Bronchial lymph node (tissue), 1 donor: ENCODE measurements around a stretch of chr5.

GRCh38 chr5:78387664-78388244, 27.3 kb downstream of the SCAMP1 start:
- PRO-cap = no peak

GRCh38 chr5:78530392-78530947, 118.1 kb downstream of the LHFPL2 start:
- PRO-cap = no peak

DNA sequence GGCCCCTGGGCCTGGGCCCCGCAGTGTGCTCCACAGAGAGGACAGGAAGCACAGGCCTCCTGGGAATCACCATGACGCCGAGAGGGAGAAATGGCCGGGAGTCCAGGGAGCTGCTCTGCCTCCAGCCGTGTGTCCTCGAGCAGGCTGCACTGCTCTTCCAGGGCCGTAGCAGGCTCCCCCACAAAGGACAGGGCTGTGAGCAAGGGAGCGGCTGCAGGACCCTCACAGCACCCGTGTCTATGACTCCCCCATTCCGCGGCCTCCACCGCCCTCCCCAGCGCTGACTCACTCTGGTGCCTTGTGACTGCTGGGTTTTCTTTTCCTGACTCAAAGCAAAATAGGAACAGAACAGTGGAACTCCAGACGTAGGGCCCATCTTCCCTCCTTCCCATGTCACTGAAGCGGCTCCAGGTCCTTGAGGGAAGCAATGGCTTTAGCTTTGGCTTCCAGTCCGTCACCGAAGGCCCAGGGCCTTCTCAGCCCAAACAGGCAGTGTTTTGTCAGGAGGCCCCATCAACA, 114.3 kb downstream of the LHFPL2 start:
- PRO-cap = bidirectional peak, plus-strand start at position 351 of the sequence, minus-strand start at position 238 of the sequence

- PRO-cap = bidirectional peak, plus-strand start at chr5:78574922, minus-strand start at chr5:78574873; unidirectional peak, plus-strand start at chr5:78574922; unidirectional peak, minus-strand start at chr5:78575062
These were observed 73.8 kb downstream of the LHFPL2 start for GRCh38 chr5:78574802-78575210.

GRCh38 chr5:78577475-78577868, 71.1 kb downstream of the LHFPL2 start:
- PRO-cap = no peak

GRCh38 chr5:78968842-78969279, 16.2 kb downstream of the ARSB start:
- PRO-cap = no peak

- PRO-cap = no peak
These were observed 18.9 kb downstream of the DMGDH start for GRCh38 chr5:79050416-79051042.

- PRO-cap = no peak
These were observed 12.6 kb downstream of the DMGDH start for GRCh38 chr5:79056862-79057268.

DNA sequence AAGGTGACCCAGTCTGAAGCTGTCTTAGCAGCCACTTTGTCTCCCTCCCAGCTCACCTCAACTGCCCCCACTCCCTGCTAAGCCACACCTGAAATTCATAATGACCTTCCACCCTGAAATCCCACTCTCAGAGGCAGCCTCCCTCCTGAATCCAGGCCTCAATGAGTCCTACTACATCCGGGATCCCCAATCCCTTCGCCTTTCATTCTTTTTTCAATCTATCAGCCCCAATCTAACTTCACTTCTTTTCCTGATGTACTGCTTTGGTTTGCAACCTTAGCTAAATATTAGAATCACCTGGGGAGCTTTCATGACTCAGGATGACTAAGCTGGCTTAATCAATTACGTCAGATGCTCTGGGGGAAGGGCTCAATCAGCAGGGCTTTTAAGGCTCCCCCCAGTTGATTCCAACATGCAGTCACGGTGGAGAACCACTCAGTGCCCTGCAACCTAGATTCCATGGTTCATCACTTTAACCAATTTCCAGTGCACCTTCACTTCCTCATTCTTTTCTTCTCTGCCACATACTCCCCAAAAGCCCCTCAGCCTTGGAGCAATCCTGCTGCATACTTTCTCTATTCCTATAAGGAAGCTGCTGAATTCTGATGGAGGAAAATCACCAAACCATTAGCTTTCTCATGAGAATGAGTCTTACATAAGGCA, 32.3 kb downstream of the BHMT start:
- PRO-cap = no peak

GRCh38 chr5:79279348-79279882, 43.5 kb downstream of the JMY start:
- PRO-cap = no peak

DNA sequence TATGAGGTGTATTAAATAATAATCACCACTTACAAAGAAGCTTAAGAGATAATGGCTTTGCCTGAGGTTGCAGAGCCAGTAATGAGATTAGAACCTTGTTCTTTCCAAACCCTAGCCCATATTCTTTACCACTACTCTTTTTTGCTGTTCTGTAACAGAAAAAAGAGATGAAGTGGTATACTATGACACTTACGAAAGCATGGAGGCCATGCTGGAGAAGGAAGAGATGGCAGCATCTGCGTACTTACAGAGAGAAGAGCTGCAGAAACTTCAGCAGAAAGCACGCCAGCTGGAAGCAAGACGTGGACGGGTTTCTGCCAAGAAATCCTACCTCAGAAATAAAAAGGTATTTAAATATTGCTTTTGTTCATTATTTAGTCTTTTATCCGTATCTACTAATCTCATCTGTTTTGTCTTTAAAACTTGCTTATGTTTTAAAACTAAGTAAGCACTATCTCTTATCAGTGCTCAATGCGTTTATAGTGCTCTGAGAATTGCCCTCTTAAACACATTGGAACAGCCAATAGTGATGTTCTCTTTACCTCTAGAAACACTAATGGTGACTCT, 64.7 kb downstream of the JMY start:
- PRO-cap = no peak

DNA sequence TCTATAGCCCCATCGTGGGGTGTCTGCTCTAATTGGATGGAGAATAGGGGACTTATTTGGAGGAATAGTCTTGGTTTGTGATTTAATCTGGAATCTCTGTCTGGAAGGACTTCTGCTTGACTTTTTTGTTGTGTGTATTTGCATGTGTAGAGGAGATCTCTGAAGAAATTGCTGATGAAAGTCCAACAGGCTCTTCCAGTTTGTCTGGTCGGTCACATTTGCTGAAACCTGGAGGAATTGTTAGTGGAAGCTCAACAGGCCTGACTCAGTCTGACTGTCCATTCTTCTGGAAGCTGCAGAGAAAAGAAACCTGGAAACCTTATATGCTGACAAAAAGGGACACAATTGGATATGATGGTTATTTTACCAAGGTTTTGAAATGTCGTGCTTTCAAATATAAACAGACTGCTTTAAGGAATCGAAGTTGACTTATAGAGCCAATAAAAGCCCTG, 33.4 kb upstream of the TENT2 start:
- PRO-cap = no peak

- PRO-cap = no peak
These were observed 19.0 kb downstream of the TENT2 start for GRCh38 chr5:79630841-79631992.

DNA sequence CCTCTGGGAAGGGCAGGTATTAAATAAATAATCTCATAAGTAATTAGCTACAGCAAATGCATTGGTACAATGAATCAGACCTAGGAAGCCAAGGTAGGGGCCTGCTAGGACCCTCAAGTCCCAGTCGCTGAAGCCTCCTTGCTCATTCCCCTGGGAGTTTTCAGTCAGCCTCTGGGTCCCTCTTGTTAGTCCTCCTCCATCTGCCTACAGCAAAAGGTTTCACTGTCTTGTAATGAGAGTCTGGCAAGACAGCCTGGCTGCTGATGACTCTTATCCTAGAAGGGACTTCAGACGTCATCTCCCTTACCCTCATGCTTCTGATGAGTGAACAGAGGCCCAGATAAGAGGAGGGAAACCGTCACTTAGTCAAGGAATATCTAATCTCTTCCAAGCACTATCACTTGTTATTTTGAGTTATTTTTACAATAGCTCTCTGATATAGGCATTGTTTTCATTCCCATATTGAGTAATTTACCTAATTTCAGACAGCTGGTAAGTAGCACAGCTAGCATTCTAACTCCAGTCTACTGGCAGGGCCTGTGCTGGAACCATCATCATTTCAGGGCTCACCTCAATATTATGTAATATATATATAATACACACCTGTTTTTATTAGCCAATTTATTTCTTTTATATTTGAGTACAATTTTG, 7.6 kb downstream of the CMYA5 start:
- PRO-cap = no peak

- PRO-cap = no peak
These were observed 54.7 kb downstream of the CMYA5 start for GRCh38 chr5:79744213-79744762.

- PRO-cap = no peak
These were observed 140.9 kb downstream of the MTX3 start for GRCh38 chr5:79850074-79850606.

DNA sequence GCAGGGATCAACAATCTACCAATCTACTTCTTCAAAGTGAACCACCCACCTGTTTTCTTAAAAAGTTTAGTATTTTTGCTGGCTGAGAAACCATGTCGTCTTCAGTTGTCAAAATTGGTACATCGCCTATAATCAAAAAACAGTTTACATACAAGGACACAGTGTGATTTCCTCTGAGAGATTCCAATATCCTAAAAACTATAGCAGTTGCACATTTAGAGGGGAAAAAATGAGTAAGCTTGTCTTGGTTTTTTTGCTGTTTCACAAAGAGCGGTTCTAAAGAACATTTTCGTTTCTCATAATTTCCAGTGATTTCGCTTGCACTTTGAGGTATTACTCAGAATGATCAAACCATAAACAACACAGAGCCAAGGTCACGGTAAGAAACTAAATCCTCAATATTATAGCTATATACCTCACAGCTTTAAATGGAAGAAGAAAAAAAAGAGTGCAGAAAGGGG, 921 bp downstream of the MTX3 start:
- PRO-cap = unidirectional peak, plus-strand start at position 356 of the sequence

DNA sequence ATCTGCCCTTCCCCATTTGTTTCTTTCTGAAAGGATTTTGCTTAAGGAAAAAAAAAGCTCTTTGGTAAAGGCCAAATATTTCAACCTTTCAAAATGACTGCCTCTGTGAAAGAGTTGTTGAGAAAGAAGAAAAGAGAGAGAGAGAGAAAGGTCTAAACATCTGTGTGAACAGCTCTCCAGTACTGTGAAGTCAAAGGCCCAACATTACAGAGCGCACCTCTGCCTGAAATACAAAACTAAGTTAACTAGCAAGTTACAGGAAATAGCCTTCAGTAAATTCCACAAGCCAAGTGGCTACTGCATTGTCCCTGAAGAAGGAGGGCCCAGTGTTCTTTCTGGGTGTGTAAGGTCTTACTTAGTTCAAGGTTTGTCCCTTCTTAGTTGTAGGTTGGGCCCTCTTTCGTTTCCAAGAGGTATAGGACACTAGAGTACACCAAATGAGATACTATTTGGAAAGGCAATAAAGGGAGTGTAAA, 104.4 kb downstream of the THBS4 start:
- PRO-cap = no peak

DNA sequence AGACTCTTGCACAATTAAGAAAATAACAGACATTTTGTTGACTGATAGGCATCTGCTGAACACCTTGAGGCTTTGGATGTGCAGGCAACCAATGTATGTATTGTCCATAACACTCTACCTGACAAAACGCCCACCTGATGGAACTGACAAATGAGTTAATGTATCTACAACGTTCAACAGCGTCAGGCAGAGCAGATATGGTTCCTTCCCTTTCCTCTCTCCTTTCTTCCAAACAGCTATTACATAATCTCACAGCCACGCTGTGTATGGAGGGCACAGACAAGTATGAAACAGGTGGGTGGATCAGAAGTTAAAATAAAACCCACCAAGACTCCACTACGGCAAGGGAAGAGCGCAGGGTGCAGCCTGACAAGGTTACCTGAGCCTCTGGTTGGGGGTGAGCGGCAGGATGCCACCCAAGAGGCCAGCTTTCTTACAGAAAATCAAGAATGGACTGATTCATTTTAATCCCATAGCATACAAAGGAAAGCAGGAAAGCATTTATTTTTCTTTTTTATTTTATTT, 105.9 kb downstream of the SERINC5 start:
- PRO-cap = no peak

DNA sequence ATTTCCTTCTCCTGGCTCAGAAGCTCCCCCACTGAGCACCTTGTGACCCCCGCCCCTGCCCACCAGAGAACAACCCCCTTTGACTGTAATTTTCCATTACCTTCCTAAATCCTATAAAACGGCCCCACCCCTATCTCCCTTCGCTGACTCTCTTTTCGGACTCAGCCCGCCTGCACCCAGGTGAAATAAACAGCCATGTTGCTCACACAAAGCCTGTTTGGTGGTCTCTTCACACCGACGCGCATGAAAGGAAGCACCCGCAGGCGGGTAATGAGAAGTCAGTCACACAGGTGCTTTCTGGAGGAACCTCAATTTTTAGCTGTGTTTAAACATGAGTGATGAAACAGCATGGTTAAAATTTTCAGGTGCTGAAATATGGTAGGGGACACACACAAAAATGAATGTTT, 72.2 kb downstream of the SERINC5 start:
- PRO-cap = no peak